Measurements from ENCODE around the genes ADGRG3, SLC38A7 and CDH8.

GRCh38 chr16:57637360-57637853 lies 9.0 kb downstream of the ADGRG1 start:
- PRO-cap: unidirectional peak, minus-strand start at chr16:57637480

GRCh38 chr16:57667949-57669100 lies at the start of gene ADGRG3:
TSS of gene ADGRG3 (plus strand) at chr16:57668306.
- PRO-cap: unidirectional peak, plus-strand start at chr16:57668282

GRCh38 chr16:57703812-57704211 lies 9.2 kb downstream of the DRC7 start:
- PRO-cap: no peak

- PRO-cap: no peak
These were observed 28.6 kb downstream of the KATNB1 start for GRCh38 chr16:57764070-57764723.

- PRO-cap: no peak
These were observed 31.1 kb downstream of the KIFC3 start for GRCh38 chr16:57771107-57771765.

DNA sequence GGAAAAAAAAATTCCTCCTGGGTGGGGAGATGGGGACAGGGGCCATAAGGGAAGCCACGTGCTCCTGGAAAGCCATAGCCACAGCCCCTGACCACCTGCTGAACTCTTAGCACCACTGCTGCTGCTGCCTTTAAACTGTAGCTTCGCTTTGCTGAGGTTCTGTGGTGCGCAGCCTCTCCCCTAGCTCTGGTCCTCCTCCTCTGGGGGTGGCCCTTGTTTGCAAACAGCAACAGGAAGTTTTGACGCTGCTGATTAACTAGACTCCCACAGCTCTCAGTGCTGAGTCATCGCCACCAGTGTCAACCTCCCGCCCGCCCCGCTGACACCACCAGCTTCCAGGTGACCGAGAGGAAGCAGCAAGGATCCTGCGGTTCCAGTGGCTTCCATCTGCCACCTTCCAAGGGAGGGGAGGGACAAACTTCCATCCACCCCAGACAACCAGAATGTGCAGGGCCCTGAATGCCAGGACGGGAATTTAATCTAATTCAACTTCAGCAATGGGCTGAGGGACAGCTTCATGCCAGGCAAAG lies 8.0 kb upstream of the KIFC3 start:
- PRO-cap: bidirectional peak, plus-strand start at position 331 of the sequence, minus-strand start at position 188 of the sequence

- PRO-cap: no peak
These were observed 22.8 kb upstream of the KIFC3 start for GRCh38 chr16:57825112-57825390.

GRCh38 chr16:57949757-57949956 lies 21.3 kb downstream of the CNGB1 start:
- PRO-cap: unidirectional peak, minus-strand start at chr16:57949815

DNA sequence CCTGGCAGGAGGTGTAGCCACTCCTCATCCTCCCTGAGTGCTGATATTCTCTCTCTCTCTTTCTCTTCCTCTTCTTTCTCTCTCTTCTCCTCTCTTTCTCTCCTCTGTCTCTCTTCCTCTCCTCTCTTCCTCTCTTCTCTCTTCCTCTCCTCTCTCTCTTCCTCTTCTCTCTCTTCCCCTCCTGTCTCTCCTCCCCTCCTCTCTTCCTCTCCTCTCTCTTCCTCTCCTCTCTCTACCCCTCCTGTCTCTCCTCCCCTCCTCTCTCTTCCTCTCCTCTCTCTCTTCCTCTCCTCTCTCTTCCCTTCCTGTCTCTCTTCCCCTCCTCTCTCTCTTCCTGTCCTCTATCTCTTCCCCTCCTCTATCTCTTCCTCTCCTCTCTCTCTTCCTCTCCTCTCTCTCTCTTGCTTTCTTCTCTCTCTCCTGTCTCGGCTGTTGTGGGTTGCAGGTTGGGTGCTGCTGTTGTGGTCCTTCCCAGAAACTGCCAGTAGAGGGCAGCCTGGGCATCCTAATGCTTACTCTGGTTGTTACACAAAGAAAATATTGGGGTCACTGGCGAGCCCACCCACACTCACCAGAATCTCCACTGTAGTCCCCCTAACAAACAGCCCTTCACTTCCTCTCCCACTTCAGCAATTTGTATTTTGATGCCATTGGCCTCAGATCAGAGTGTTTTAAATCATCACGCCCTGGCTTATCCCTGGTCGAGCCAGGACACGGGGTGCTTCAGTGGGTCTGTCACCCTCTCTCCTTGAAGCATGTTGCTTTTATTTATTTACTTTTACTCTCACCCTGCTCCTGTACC lies 5.0 kb upstream of the MMP15 start:
- PRO-cap: no peak

GRCh38 chr16:58158418-58159184 lies 29.4 kb upstream of the CFAP20 start:
- PRO-cap: no peak

DNA sequence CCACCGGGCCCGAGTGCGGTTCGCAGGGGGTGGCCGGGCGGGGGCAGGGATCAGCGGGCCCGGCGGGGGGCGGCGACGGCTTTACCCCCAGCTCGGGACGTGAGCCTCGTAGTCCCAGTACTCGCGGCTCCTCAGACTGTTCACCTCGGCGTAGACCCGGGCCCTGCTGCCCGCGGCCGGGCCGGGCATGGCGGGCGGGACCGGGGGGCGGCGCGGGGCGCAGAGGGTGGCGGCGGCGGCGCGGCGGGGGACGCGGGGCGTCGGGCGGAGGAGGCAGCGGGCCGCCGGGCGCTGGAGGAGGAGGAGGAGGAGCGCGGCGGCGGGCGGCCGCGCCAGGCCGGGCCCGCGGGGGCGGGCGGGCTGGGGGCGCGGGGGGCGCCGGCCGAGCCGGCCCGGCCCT lies 358 bp downstream of the CSNK2A2 start:
- PRO-cap: no peak

- PRO-cap: no peak
These were observed 30.6 kb downstream of the GINS3 start for GRCh38 chr16:58422812-58423422.

- PRO-cap: no peak
These were observed 40.6 kb upstream of the NDRG4 start for GRCh38 chr16:58459327-58459662.

DNA sequence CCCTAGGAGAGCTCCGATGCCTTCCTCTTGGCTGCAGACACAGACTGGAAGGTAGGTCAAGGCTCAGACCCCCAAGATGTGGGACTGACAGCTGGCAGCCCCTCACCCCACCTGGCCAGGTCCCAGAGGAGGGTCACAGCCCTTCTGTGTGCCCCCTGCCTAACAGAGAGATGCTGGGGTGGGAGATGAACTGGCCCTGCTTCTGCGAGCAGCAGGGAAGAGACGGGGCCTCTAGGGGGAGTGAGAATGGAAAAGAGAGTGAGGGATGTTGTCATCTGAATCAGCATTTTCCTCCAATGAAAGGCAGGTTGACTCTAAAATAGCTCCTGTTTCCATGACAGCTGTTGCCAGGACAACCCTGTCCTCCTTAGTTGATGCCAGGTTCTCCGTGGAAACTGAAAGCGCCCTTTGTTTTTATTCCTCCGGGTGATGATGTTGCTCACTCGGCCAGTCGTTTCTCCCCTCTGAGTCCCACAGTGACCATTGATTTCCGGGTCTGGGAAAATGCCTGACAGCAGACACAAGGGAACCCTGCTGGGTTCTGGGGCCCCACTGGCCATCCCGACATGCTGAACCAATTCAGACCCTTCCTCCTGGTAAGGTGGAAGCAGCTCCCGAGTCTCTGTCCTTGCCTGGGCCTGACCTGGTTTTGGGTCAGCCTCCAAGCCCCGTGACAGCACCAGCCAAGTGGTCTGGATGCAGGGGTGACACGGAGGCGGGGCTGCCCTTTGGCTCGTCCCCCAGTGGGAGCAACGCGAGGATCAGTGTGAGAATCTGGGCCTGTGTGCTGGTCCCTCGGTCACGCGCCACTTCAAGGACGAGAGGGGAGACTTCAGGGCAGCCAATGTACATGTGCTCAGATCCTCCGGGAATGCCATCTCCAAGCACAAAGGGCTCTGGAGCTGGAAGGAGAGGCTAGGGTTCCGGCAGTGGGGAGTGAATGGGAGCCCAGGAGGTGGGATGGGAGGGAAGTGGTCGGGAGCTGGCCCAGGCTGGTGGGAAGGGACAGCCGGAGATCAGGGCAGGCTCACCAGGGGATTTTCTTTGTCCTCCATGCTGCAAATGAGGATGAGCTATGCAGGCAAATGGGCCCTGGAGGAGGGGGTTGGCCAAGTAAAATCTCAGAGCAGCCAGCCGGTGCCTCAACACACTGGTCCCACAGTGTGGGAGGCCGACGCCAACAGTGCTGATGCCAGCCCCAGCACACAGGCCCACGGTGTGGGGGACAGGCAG lies 4.6 kb upstream of the NDRG4 start:
- PRO-cap: bidirectional peak, plus-strand start at position 486 of the sequence, minus-strand start at position 290 of the sequence

DNA sequence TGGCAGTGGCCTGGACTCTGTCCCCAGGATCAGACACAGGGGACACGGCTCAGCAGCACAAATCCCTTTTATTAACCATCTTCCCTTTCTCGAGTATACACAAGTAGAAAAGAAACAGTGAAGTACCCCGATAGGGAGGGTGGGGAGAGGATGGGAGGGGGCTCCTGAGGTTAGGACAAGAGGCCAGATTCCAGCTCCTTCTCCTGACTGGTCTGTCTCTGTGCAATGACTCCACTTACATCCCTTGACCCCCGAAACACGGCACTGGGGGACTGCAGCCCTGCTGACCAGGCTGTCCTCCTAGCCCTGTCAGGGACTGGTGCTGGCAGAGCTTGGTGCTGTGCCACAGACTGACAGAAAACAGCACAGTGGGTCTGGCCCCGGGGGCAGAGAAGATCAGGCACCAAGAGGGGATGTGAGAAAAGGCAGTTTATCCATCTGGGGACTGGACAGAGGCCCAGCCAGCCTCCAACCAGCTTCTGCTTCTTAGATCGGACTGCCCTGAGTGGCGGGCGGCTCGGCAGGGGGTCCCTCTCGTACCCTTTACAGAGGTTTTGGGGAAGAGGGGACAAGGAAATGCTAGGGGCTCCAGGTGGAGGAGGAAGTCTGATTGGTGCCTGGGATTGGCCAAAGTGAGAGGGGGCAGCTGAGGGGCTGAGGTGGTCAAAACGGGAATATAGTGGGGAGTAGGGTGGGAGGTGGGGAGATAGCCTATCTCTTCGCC lies 19.3 kb downstream of the SLC38A7 start:
- PRO-cap: no peak

GRCh38 chr16:58683897-58684924 lies at the start of gene SLC38A7:
TSS of gene SLC38A7 (minus strand) at chr16:58684770.
- PRO-cap: bidirectional peak, plus-strand start at chr16:58684850, minus-strand start at chr16:58684755

- PRO-cap: no peak
These were observed 163.4 kb downstream of the CDH8 start for GRCh38 chr16:61872752-61873224.

DNA sequence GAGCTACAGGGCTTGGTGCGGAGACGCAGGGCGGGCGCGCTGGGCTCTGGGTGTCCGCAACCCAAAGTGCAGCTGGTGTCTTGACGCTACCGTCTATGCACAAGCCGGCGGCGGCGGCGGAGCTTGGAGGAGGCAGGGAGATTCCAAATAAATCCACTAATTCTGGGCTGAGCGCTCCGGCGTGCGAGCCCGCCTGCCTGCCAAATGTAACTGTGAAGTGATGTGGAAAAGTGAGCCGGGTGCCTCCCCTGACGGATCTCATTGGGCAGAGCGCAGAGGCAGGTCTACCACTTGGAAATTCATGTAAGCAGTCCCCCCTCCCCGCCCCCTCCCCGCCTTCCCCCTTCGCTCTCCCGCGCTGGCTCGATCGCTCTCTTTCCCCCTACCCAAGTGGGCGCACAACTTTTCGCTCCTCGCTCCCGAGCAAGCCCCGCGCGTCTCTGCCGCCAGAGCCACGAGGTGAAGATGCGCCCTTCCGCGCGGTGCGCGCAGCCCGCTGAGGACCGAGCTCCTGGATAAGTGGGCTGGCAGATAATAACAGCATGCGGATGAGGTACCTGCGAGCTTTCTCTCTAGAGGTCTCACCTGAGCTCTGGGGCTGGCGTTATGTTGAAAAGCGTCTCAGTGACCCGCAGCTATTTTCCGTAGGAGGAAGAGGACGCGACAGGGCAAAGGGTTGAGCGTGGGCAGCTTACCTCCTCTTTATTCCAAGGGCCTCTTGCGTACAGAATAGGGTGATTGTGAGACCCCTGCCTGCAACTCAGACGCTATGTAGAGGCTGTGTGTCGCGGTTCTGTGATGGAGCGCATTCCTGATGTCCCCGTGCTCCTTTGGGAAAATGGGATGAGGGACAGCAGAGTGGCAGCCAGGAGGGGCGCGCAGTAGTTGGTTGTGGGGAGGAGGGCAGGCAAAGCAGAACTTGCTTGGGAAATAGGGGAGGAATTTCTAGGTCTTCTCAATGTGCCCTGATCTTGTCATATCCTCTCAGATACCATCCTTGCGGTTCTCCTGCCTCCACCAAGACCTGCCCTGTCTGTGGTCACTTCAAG lies at the start of gene CDH8:
Gene CDH8 (minus strand): TSS at position 214 of the 1,049 bp plus-strand sequence.
- PRO-cap: no peak

DNA sequence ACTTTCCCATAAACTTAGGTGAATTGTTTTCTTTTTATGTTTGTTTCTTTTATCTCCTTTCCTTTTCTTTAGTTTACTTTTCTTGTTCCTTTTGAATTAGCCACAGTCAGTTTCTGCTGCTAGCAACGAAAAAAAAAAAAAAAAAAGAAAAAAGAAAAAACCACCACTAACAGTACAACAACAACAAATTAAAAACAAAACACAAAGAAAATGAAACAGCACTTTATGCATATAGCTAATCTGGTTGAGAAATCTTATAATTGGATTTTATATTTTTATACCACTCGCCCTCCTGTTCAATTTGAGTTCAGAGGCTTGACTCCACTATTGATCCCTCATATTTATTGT lies 1147.9 kb downstream of the CDH11 start:
- PRO-cap: no peak

DNA sequence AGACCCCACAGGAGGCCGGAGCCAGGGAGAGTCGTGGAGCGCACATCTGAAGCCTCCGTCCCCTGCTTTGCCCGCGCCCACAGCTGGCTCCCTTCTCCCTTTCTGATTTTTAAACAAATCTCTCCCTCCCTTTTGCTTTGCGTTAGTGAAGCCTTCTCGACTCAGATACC lies 382 bp downstream of the CDH11 start:
- PRO-cap: no peak

All from fallopian tube (tissue), 1 donor.